Sigmoid colon (tissue), 4 donors: Measurements from ENCODE around the gene RTN4IP1.

- PRO-cap: no peak
- RAMPAGE, long total RNA, 4 experiments: no peak in any of the 4 experiments
Measured at GRCh38 chr6:105296695-105297537, 106.0 kb downstream of the PREP start.

GRCh38 chr6:105759850-105760470 lies 326.2 kb upstream of the PRDM1 start:
- PRO-cap: no peak
- RAMPAGE, long total RNA, 4 experiments: no peak in any of the 4 experiments

DNA sequence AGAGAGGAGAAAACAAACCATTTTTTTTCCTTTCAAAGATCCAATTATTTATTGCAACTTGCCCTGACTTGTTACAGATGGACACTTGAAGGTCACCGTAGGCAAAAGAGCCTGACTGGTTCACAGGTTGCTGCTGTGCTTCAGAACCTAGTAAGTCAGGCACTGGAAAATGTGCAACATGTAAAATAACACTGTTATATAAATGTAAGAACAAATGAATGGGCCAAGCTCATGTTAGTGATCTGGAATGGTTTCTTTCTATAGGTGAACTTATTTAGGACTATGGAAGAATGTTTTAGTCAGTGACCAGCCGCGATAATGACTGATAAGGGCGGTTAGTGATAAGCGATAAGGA lies 94.6 kb upstream of the PRDM1 start:
- PRO-cap: no peak
- RAMPAGE, long total RNA, 4 experiments: no peak in any of the 4 experiments

GRCh38 chr6:106006248-106006604 lies 79.9 kb upstream of the PRDM1 start:
- PRO-cap: no peak
- RAMPAGE, long total RNA, 4 experiments: no peak in any of the 4 experiments

DNA sequence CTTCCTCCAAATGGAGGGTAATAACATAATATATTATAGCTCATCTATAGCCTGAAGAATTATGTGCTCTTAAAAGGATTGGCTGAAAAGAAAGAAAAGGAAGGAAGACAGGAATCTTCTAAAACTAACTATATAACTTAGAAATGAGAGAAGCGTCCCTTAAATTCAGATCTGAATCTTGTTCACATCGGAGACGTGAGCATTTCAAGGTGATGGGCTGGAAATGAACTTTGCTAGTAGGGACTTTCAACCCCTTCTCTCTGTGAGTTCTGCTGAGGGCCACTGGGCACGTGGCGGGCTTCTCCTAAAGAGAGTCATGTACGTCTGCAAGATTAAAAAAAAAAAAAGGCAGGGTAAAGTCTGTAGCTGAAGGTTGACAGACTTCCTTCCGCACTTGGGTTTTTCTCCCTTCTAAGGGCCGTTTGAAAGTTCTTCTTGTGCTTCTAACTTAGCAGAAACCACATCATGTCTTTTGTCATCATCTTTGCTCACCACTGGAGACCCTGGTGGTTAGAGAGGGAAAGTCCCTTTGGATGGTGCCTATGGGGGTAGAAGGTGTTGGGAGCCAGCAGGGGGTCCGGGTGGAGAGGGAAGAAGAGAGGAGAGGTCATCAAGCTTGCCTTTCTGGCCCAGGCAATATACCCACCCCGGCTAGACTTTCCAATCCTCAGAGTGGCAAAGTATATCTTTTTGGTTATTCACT lies 31.4 kb downstream of the PRDM1 start:
- PRO-cap: no peak
- RAMPAGE, long total RNA, 4 experiments: no peak in any of the 4 experiments

GRCh38 chr6:106244501-106244953 lies 81.0 kb downstream of the ATG5 start:
- PRO-cap: no peak
- RAMPAGE, long total RNA, 4 experiments: no peak in any of the 4 experiments

- PRO-cap: no peak
- RAMPAGE, long total RNA, 4 experiments: no peak in any of the 4 experiments
Measured at GRCh38 chr6:106620953-106621586, 8.2 kb downstream of the RTN4IP1 start.

DNA sequence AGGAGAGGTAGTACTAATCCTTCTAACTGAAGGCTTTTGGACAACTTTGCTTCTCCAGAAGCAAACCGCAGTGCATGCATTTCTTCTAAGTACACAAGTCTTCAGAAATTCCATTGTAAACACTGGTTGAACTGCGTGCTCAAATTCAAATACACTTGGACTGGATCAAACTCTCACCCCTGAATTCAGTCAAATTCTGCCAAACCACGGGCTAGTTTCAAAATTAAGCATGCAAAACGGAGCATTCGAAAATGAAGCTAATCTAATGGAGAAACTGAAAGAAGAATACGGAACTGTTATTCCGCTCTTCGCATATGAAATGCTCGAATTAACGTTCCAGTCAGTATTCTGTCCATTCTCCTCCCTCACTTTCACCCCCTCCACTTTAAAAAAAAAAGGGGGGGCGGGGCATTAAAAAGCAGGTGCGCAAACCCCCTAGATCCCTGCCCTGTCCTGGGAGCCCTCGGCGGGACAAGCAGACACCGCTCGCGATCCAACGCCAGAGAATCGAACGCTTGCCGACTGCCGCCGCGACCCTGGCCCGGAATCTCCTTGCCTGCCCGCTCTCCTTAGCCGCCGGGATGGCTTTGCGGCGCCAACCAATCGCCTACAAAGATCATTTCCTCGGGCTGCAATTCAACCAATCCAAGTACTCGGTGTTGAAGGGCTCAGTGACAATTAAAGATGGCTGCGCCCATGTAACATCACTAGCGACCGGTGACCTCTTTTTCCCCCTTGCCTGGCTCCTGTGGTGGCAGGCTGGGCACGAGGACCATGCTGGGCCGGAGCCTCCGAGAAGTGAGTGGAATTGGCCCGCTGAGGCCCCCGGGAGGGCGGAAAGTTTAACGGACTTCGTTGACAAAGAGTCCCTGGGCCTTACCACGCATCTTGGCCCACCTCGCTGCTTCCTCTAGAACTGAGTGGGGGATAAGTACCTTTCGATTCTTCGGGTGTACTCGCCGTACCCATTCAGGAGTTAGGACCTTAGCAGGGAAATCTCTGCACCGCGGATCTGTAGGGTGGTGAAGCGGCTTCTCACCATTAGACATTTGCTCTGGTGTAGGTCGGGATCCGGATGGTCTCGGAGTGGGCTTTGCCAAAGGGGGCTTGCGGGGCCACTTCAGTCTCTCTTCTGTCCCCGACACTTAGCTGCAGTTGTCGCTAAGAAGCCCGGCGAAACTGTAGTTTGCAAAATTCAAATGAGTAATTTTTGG lies at the start of gene RTN4IP1:
Gene RTN4IP1 (minus strand): TSS at position 591 of the 1,214 bp plus-strand sequence.
- PRO-cap: no peak
- RAMPAGE, long total RNA, 4 experiments: start-site peak on the plus strand in 4 of 4 experiments, centred at positions 702 to 713 of the sequence, 16 to 21 reads per replicate; start-site peak on the minus strand in 2 of 4 experiments, centred at positions 574 to 581 of the sequence, 33 to 48 reads per replicate

GRCh38 chr6:106637662-106638414 lies 8.5 kb downstream of the QRSL1 start:
- PRO-cap: no peak
- RAMPAGE, long total RNA, 4 experiments: no peak in any of the 4 experiments

GRCh38 chr6:106715304-106715503 lies 85.8 kb downstream of the QRSL1 start:
- PRO-cap: no peak
- RAMPAGE, long total RNA, 4 experiments: no peak in any of the 4 experiments

DNA sequence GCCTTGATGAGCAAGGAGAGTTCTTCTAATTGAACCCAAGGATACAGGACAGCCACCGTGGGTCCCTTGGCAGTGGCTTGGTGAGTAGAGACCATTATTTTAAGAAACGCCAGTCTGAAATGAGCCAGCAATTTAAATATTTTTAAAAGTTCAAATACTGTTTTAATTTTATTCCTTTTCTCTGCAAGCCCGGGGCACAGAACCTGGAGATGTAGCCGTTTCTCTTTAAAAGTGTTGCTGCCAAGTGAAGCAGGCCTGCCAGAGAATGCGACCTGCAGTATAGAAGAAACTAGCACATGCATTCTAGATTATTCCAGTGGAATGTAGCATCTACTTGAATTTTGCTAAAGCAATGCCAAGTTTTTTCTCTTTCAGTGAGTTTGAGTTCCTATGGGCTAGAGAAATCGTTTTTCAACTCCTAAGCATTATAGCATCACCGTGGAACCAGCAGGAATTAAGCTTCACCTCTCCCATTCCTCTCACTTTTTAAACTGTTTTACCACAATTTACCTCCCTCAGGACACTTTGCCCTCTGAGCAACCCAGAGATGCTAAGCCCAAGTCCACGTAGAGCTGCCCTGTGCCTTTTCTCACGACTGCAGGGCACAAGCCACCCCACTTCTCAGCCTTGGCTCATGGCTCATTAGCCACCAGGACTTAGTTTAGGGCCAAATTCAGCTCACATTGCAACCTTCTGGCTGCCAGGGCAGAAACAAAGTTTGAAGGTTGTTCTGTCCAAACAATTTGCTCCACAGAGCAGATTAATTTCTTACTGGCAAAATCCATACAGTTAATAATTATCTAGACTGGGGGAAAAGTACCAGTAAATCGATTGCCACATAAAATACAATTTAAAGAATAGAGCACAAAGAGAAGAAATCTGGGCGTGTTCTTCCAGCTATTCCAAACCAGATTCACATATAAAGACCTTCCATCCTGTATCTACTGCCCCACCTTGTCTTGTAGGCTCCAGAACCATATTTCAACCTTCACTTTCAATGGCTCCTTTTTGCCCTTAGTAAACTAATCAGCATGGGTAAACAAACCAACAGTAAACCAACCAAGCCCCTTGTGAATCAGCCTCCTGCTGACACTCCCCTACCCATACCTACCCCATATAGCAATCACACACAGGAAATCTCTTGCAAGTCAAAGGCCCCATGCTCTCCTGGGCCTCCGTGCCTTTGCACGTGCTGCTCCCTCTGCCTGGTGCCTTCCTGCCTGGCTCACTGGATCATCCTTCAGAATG lies 101.7 kb downstream of the QRSL1 start:
- PRO-cap: no peak
- RAMPAGE, long total RNA, 4 experiments: no peak in any of the 4 experiments

DNA sequence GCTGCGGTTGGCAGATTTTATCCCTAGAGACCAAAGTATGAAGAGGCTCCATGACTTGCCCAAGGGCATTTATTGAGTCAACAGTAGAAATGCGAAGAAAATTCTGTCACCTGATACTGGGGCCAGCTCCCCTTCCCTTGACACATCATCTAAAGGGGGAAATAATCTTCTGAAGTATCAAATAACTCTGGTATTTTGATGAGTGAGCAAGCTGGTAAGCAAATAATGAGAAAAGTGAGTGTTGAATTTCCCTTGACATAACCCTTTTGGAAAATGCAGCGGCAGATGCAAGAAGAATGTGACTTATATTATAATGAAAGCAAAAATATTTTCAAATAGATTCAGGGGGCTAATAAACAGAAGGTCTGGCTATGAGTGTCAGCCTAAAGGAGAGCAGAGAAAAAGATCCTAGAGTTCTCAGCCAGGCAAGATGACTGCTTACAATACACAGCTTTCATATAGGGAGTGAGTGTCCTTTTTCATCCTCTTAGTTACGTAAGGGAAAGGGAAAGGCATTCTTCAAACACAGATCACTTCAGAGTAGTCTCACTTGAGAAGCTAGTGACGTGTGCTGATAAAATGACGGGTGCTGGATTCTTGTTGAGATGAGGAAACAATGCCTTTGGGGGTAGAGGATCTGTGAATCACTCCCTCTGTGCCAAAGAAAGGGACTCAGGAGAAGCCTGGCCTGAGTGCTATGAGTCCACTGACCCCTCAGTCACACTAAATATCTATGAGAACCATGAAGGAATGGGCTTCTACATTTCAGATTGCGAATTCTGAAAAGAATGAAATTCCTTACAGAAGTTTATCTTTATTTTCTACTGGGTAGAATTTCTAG lies 117.1 kb downstream of the QRSL1 start:
- PRO-cap: no peak
- RAMPAGE, long total RNA, 4 experiments: no peak in any of the 4 experiments

- PRO-cap: no peak
- RAMPAGE, long total RNA, 4 experiments: no peak in any of the 4 experiments
Measured at GRCh38 chr6:106913808-106914051, 60.8 kb downstream of the CD24 start.

GRCh38 chr6:106924830-106925342 lies 49.6 kb downstream of the CD24 start:
- PRO-cap: no peak
- RAMPAGE, long total RNA, 4 experiments: no peak in any of the 4 experiments

DNA sequence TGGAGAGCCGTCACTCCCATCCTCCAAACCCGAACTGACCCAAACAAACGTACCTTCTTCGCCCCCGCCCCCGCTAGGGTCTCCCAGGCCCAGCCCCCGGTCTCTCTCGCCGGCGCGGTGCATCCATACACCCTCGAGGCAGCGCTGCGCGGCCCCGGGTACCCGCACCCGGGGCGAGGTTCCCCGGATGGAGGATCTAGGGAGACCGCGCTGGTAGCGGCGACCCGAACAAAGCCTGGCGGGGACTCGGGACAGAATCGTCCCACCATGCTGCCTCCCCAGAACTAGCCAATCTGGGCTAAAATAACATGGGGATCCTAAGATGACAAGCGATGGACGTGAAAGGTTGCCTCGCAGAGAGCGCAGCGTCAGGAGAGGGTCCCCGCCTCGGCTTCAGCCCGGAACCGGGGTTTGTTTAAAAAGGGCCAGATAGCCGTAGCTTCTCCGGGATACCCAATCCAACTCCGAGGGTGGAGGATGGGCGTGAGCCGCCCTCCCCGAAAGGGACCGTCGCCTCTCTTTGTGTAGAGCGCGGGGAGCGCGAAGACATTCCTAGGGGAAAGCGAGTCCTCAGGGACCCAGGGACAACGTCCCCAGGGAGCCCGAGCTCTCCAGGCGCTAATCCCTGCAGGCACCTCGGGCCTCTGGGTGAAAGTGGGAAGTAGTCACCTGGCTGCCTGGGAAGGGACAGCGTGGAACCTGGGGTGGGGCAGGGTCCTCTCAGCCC lies 749 bp downstream of the CD24 start:
- PRO-cap: no peak
- RAMPAGE, long total RNA, 4 experiments: no peak in any of the 4 experiments

- PRO-cap: no peak
- RAMPAGE, long total RNA, 4 experiments: no peak in any of the 4 experiments
Measured at GRCh38 chr6:107039787-107040388, 11.9 kb downstream of the MTRES1 start.

DNA sequence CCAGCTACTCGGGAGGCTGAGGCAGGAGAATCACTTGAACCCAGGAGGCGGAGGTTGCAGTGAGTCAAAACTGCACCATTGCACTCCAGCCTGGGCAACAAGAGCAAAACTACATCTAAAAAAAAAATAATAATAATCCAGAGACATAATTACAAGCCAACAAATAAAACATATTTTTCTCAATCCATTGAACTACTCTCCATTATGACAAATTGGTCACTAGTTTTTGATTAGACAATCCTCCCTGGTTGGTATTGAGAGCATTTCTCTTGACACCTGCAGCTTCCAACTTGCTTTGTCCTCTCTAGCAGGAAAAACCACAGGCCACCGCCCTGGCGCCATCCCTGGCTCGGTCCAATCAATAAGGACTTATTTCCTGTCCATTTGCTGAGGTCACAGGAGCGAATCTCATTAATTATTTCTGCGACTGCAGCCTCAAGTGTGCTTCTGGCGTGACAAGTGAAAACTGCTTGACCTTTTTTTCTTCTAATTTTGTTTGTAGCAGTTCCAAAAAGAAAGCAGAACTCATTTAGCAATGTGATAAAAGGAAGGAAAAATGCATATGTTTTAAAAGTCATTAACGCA lies 38.7 kb upstream of the BEND3 start:
- PRO-cap: no peak
- RAMPAGE, long total RNA, 4 experiments: no peak in any of the 4 experiments

DNA sequence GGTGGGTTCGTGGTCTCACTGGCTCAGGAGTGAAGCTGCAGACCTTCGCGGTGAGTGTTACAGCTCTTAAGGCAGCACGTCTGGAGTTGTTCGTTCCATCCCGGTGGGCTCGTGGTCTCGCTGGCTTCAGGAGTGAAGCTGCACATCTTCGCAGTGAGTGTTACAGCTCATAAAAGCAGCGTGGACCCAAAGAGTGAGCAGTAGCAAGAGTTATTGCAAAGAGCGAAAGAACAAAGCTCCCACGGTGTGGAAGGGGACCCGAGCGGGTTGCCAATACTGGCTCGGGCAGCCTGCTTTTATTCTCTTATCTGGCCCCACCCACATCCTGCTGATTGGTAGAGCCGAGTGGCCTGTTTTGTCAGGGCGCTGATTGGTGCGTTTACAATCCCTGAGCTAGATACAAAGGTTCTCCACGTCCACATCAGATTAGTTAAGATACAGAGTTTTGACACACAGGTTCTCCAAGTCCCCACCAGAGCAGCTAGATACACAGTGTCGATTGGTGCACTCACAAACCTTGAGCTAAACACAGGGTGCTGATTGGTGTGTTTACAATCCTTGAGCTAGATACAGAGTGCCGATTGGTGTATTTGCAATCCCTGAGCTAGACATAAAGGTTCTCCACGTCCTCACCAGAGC lies 95.8 kb downstream of the PDSS2 start:
- PRO-cap: no peak
- RAMPAGE, long total RNA, 4 experiments: no peak in any of the 4 experiments

- PRO-cap: unidirectional peak, minus-strand start at chr6:107491297
- RAMPAGE, long total RNA, 4 experiments: no peak in any of the 4 experiments
Measured at GRCh38 chr6:107490900-107491609, 1.1 kb downstream of the SOBP start.

DNA sequence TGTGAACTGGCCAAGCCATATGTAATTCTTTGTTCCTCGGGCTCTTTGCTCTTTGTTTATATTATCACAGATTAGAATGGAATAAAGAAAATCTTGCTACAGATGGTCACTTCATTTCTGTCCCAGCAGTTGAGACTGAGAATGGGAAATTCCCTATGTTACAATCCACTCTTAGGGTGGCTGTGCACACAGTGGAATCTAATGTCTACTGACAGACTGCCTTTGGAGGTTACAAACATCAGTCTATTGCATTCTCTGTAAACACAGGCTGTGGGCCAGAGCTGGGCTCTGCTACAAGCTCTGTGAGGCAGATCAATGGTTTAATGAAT lies 50.4 kb downstream of the SOBP start:
- PRO-cap: no peak
- RAMPAGE, long total RNA, 4 experiments: no peak in any of the 4 experiments